Pulmonary lymph node (tissue), 1 donor: ENCODE data around the genes NME1 and DGKE.

- PRO-cap, result no peak
Measured at GRCh38 chr17:51103010-51103612, 17.6 kb downstream of the SPAG9 start.

- PRO-cap, result bidirectional peak, plus-strand start at chr17:51153387, minus-strand start at chr17:51153335
Measured at GRCh38 chr17:51153189-51153728, at the start of gene NME1. Gene NME1, plus strand, starts transcription at chr17:51153559.

DNA sequence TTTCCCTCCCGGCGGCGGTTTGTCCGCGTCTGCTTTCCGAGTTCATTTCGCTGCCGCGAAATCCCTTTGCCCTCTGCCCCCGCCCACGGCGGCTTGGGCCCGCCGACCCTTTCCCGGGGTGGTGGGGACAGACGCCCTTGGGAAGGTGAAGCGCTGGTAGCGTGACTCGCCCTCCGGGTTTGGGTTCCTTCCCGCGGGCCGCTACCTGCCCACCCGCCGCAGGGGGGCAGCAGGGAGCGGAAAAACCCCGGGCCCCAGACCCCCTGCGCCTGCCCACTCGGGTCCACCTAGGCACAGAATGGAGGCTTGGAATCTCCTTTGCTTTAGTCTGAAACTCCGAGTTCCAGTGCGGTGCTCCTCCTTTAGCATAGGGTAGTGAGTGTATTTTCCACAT lies 793 bp downstream of the NME2 start:
- PRO-cap, result no peak

DNA sequence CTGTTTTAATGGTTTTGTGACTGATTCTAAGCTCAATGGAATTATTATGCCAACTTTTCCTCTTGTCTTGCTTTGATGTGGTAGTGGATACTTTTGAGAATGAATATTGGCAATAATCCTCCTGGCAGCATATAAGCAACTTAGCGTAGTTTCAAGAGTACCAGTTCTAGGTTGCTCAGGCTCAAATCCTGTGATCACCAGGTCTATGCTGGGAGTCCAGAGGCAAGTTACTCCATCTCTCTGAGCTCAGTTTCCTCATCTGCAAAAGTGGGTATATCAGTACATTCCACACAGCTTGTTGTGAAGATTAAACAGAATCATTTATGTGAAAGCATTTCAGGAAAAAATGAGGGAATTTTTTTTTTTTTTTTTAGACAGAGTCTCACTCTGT lies 480.2 kb downstream of the KIF2B start:
- PRO-cap, result no peak

DNA sequence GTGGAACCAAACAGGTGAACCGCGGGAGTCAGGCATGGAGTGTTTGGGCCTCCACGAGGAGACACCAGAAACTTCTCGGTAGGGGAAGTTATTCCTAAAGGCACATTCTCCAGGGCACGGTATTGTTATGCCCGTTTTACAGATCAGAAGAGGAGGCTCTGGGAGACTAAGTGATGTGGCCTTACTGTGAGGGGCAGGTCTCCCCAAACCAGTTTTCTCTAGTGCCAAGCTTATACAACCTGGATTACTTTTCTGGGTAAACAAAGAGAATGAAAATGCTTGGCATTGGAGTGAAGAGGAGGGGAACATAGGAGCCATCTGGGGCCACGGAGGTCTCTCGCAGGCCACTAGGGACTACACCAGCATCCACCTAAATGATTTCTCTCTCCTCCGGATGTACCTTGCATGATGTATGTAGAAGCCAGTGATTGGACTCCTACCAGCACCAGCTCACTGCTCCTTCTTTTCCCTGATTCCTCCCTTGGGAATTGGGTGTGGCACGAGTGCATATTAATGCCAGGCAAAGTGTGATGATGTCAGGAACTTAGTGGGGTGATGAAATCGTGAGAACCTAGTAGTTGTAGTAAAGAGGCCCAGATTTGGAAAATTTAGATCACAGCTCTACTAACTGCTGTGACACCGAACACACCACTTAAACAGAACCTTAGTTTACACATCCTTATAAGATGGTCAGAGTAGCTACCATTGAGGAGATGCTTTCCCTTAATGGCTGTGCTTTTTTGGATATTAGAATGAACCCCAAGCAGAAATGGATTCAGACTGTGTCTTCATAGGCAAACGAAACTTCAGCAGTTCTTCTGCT lies 727 bp downstream of the TOM1L1 start:
- PRO-cap, result no peak

GRCh38 chr17:55422856-55423659 lies 1.4 kb upstream of the MMD start:
- PRO-cap, result no peak

DNA sequence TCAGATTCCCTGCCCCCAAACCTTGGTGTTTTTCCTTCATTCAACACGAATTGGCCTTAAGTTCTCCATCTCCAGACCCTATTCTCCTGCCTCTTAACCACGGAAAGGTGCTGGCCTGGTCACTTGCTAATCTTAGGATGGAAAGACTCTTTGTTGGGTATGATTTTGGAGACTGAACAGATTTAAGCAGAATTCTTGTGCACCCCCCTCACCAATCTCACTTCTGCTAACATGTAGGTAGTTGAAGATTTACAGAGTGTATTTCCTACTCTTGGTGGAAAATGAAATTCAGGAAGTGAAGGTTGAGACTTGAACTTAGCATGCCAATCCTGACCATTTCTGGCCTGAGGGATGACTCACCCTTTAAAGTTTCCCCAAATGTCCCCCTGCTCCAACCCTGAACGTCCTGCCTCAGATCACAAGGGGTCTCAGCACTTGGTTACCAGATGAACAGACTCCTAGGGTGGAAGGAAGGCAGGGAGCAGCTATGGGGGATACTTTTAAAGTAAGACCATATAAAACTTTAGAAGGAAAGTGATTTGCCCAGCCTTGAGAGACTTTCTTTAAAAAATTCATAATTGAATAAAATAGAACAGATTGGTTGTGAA lies 23.3 kb upstream of the MMD start:
- PRO-cap, result no peak

GRCh38 chr17:55452217-55452812 lies 30.7 kb upstream of the MMD start:
- PRO-cap, result no peak

- PRO-cap, result no peak
Measured at GRCh38 chr17:55576805-55577624, 145.6 kb downstream of the TMEM100 start.

- PRO-cap, result unidirectional peak, minus-strand start at chr17:55783770
Measured at GRCh38 chr17:55783506-55784249, 32.8 kb downstream of the PCTP start.

- PRO-cap, result no peak
Measured at GRCh38 chr17:56153655-56153873, 289 bp downstream of the ANKFN1 start.

DNA sequence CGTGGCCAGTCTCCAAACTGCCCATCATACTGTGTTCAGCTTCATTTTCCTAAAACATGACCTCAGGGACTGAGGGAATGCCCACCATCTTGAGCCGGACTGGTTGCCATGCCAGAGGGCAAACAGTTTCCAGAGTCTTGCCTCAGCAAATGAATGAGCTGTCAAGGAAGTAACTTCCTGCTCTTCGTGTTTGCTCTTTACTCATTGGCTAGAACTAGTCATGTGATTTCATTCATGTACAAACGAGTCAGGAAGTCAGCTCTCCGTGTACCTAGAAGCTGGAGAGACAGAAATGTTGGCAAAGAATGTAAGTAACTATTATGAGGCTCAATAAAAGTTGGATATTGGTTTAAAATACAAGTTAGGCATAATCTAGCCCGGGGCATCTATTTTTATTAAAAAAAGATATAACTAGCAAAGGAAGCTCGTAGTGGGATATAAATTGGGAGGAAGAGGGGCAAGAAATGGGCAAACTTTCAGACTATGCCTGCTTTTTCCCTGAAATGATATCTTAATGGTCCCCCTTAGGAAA lies 50.3 kb downstream of the ANKFN1 start:
- PRO-cap, result no peak

DNA sequence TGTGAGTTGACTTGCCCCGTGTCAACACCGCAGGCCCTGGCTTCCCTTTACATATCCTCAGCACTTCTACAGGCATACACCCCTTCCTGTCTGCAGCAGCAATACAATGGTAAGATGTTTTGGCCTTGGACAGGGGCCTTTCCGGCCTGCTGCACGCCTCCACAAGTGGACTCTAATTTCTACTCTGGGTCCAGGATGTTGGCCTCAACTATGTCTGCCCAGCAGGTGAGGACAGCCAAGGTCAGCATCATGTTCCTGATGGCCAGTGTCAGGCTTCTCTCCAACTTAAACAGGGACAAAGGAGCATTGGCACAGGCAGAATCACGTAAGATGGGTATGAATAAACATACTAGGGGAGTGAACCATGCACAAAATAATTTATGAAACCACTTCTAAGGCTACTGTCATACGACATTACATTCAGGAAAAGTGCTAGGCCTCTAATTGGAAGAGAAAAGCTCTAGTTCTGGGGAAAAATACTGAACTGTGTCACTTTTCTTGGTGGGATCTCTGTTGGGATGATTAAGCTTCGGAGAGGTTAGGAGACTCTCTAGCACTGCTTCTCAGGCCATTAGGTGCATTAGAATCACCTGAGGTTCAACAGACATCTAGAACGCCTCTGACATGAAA lies 10.9 kb downstream of the C17orf67 start:
- PRO-cap, result no peak

DNA sequence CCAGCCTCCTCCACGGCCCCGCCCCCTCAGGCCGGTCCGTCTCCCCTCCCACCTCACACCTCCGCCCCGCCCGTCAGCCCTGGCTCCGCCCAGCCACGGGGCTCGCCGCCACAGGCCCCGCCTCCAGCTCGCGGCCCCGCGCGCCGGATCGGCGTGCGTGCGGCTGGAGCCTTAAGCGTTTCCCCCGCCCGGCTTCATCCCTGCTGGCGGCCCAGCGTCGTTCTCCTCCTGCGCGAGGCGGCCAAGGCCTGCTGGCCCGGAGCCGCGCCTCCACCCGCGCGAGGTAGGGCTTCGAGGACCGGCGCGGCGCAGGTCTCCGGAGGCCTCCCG lies at the start of gene DGKE:
DGKE (plus strand) TSS at position 174 of the 330 bp plus-strand sequence.
- PRO-cap, result bidirectional peak, plus-strand start at position 146 of the sequence, minus-strand start outside the sequence

GRCh38 chr17:56837698-56837943 lies 3.7 kb downstream of the DGKE start:
- PRO-cap, result no peak

DNA sequence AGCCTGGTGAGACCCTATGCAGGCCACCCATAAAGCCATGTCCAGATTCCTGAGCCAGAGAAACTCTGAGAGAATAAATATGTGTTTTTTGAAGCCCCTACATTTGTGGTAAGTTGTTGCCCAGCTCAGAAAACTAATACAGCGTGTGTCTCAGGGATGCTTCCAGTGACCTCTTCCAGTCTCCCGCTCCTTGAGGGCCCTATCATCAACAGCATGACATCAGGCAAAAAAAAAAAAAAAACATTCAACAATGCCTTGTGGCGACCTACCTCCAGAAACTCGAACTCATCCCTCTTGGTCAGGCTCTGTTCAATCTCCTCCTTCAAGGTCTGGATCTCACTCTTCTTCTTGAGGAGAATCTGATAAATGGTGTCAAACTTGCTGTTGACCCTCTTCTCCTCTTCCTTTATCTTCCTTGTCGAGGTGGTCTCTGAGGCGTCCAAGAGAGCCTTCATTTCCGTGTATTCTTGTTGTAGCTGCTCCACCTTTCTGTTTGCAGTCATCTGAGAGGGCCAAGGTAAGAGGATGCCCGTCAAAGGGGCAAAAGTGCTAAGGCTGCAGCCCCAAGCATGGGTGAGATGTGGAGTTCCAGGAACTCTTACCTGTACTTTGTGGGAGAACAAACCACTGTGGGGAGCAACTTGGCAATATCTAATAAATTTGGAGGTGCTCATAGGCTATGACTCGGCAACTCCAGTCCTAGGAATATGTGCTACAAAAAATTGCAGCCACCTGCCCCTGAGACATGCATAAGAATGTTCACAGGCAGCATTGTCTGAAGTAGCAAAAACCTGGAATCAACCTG lies 9.7 kb downstream of the TRIM25 start:
- PRO-cap, result no peak

DNA sequence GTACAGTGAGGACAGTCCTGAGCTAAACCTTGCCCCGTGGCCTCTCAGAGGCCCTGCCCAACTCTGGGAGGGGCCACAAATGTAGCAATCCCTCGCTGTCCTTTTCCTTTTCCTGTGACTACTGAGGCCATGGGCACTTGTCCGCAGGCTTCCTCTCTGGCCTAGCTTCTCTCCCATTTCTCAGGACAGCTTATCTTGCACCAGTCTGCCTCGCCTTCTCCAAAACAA lies 7.5 kb downstream of the SCPEP1 start:
- PRO-cap, result no peak

DNA sequence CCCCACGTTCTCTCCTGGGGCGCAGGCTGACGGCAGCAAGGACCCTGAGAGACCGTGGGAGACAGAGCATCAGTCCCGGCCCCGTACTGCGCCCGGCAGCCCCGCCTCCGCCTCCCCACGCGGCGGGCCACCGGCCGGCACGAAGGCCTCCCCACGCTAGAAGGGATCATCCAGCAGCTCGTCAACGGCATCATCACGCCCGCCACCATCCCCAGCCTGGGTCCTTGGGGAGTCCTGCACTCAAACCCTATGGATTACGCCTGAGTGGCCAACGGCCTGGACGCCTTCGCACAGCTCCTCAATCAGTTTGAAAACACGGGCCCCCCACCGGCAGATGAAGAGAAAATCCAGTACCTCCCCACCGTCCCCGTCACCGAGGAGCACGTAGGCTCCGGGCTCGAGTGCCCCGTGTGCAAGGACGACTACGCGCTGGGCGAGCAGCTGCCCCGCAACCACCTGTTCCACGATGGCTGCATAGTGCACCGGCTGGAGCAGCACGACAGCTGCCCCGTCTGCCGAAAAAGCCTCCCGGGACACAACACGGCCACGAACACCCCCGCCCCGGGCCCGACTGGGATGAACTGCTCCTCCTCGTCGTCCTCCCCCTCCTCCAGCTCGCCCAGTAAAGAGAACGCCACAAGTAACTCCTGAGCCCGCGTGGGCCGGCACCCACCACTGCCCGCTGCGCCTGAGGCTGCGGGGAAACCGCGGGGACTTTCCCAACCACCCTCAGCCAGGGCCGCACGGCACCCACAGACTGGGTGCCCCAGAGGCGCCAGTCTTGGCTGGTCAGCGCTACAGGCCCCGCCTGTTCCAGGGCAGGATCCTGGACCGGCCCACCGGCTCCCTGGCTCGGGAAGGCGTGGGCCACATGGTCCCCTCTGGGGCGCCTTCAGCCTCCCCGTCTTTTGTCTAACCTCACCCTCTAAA lies 39.0 kb upstream of the AKAP1 start:
- PRO-cap, result unidirectional peak, minus-strand start at position 759 of the sequence

- PRO-cap, result no peak
Measured at GRCh38 chr17:57110884-57111519, 26.0 kb downstream of the AKAP1 start.

GRCh38 chr17:57117105-57117515 lies 32.1 kb downstream of the AKAP1 start:
- PRO-cap, result no peak